Paraaortic lymph node (tissue), 1 donor: ENCODE measurements around a stretch of chr22.

- PRO-cap, result no peak
These were observed 4.0 kb downstream of the MN1 start for GRCh38 chr22:27797126-27798433.

DNA sequence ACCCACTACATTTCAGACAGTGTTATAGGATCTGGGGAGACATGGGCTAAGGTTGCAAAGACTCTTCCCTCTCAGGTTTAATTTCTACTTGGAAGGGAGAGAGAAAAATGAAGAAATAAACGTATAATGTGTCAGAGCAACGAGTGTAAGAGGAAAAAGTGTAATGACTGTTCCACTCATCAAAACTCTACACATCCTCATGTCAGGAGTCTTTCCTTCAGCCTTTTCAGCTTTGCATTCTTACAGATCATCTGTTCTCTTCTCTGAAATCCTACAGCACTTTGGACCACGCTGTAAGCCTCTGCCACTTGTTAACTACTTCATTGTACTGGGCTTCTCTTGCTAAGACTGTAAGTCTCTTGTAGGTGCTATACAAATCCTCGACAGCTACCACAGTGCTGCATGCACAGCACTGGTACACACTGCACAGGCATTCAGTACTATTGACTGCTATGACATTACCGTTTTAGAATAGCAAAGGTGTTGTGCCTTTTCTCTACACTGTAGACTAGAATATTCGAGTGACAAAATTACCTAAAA is 29.6 kb downstream of the PITPNB start:
- PRO-cap, result no peak

DNA sequence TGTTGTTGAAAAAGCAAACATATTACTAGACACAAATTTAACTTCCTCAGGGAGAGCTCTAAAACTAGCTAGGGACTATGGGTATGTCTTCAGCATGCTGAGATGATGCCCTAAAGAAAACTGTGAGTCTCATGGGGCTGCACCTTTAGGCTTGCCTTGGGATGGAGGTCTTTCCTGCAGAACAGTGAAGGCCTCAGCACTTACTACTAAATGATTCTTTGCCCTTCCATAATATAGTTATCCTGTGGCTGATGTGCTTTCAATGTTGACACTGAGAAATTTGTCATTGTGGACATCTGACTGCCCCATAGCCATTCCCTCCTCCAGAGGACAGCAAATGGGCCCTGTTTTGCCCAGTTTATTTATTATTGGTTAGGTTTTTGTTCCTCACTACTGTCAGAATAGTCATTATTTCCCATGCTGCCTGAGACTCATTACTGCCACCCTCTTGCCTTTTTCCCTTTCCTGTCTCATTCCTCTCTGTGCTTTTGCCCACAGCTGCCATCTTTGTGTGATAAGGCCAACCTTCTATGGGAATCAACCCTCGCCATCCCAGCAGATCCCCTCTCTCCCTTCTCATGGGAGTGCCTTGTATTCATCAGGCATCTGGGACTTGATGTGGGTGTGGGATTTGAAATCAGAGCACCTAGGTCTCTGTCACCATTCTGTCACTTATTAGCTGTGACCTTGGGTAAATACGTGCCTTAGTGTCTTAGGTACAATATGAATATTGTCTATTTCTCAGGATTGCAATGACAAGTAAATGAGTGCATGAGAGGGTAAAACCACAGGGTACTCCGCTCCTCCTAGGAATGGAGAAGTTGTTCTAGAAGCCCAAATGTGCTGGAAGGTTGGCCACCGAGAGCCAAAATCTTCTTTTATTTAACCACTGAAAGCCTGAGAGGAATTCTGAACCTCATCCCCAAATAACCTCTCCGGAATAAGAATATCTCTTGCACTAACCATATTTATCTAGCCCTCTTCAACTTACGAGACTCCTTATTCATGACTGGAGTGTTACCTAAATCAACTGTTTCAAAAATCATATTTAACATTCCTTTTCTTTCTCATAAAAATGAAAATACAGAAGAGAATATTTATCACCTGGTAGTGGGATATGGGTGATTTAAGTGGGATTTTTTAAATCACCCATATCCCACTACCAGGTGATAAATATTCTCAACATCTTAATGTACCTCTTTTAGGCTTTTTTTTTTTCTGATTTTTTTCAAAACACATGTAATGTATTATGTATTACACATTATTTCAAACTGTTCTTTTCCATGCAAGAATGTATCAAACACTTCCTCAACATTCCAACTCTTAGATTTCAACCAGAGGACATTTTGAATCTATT is 11.4 kb downstream of the PITPNB start:
- PRO-cap, result no peak

DNA sequence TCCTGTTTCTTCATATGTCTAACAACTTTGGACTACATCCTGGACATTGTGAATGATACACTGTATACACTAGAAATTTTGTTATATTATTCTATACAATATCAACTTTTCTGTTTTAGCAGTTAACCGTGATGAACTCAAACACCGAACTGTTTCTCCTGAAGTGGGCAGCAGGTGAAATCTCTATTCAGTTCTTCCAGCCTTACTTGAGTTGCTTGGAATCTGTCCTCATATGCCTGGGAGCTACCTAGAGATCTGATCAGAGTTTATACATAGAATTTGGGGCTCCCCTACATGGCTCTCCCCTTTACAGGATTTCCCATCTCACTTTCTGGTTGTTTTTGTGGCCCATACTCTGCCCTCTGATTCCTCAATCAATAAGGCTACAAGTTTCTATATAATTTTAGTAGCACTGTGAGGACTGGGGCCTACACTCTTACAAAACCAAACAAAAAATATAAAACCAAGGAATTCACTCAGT is 362.6 kb upstream of the PITPNB start:
- PRO-cap, result no peak

- PRO-cap, result unidirectional peak, minus-strand start at chr22:28443646
These were observed 236.1 kb downstream of the TTC28 start for GRCh38 chr22:28443433-28444012.

GRCh38 chr22:28629370-28630236 is 50.0 kb downstream of the TTC28 start:
- PRO-cap, result no peak

DNA sequence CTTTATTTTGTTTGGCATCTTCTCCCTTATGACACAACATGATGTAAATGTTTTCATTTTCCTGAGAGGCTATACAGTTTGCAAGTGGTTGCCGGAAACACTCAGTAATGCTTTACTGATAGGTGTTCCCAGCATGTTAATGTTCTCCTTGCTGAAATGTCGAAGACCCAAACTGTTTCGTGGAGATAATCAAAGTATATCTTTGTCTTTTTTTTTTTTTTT is 8.8 kb downstream of the HSCB start:
- PRO-cap, result bidirectional peak, plus-strand start at position 76 of the sequence, minus-strand start outside the sequence

GRCh38 chr22:28795608-28795916 is 23.1 kb downstream of the CCDC117 start:
- PRO-cap, result no peak

DNA sequence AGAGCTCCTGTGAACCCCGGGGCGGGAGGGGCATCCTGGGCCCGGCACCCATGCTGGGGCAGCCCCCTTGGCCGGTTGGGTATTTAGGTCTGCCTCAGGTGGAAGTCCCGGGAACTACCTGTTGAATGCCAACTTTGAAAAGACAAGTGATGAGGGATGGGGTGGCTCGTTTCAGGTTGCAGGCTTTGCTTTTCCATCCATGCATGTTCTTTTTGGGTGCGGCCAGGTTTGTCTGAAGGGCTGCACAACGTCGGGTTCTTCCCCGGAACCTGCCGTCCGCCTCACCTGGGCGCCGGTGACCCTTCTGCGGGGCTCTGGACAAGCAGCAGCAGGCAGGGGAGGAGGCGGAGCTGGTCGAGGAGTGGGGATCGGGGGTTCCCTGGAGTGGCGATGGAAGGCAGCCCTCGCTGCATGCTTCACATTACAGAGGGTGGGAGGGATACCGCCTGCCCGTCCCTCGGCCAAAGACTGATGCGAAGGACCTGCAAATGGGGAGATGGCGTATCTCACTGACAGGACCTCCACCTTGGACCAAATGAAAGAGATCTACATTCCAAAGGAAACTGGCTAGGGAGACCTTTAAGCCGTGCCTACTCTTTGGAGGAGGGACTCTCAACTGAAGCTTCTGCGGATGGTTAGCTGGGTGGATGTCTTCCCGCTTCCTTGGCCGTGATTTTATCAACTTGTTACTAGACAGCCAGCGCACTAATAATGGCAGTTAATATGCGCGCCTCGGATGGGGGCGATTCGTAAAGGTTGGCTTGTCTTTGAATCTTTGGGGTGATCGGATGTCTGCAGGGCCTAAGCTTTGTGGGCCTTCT is 1.1 kb downstream of the ZNRF3 start:
- PRO-cap, result no peak

DNA sequence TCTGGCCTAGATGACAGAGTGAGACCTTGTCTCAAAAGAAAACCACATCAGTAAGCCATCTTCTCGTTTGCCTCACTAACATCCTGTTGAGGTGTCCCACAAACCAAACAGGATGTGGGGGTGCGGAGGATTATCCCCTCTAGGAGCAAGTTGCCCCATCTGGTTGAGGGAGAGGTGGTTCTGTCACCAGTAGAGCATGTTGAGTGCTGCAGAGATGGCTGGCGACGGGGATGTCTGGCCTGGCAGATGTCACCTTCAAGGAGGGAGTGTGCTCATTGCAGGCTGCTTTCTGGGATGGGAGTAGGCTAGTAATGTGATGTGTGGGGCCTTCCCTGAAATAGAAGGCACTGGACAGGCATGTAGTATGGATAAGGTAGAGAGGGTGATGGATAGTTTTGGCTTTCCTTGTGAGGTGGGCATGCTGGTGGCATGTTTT is 72.5 kb downstream of the ZNRF3 start:
- PRO-cap, result no peak

GRCh38 chr22:28978173-28978726 is 83.4 kb downstream of the C22orf31 start:
- PRO-cap, result no peak

DNA sequence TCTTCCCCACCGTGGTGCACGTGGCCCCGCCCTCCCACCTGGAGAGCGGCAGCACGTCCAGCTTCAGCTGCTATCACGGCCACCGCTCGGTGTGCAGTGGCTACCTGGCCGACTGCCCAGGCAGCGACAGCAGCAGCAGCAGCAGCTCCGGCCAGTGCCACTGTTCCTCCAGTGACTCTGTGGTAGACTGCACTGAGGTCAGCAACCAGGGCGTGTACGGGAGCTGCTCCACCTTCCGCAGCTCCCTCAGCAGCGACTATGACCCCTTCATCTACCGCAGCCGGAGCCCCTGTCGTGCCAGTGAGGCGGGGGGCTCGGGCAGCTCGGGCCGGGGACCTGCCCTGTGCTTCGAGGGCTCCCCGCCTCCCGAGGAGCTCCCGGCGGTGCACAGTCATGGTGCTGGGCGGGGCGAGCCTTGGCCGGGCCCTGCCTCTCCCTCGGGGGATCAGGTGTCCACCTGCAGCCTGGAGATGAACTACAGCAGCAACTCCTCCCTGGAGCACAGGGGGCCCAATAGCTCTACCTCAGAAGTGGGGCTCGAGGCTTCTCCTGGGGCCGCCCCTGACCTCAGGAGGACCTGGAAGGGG is 11.8 kb downstream of the C22orf31 start:
- PRO-cap, result no peak

DNA sequence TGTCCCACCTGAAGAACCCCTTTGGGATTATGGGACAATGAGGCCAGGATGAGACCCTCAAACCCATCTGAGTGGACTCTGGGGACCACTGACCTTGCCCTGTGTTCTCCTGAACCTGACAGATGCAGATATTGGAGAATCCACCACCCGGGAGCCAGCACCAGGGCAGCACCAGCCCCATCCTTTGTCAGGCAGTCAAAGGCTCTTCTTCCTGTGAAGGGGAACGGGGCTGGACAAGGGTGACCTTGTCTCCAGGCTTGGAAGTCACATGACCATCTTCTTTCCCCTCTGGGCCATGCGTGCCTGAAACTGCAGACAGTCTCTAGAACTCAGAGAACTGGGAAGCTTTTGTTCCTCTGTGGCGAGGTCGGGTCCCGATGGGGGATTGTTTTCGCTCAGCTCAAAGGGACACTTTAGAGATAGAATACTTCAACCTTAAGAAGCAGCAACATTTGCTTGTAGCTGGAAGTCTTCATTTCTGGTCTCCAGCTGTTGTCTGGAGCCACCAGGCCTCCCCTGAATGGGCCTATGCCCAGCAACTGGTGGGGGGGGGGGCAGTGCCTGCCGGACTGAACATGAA is 55.9 kb upstream of the EMID1 start:
- PRO-cap, result no peak

GRCh38 chr22:29307962-29308824 is 1.7 kb downstream of the GAS2L1 start:
- PRO-cap, result no peak

DNA sequence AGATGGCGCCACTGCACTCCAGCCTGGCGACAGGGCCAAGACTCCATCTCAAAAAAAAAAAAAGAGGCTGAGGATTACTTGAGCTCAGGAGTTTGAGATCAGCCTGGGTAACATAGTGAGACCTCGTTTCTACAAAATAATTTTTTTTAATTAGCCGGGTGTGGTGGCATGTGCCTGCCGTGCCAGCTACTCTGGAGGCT is 24.9 kb downstream of the AP1B1 start:
- PRO-cap, result unidirectional peak, plus-strand start at position 57 of the sequence

DNA sequence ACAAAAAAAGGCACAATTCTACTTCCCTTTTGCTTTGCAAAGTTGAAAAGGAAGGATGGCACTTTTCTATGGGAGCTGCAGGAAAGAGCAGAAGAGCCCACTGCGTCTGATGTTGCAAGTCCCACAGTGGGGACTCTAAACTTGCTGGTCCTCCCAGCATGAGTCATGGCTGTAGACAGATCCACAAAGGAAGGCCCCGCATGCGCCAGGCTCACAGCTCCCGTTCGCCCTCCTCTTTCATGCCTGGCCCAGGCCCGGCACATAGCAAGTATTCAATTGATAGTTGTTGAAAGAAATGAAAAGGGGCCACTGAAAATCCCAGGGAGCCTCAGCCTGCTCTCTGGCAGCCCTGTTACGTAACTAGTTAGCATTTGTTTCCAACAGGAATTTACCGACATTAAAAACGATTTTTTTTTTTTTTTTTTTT is 18.9 kb downstream of the AP1B1 start:
- PRO-cap, result no peak

DNA sequence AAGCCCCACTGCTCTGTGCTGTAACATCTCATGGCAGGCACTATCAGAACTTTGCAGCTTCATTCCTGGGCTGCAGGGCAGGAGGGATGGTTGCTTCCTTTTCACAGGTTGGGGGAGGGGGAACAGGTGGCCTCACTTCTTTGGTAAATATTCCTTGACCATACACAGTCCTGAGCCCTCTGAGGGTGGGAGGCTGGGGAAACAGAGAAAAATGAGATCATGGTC is 1.0 kb downstream of the NIPSNAP1 start:
- PRO-cap, result no peak

DNA sequence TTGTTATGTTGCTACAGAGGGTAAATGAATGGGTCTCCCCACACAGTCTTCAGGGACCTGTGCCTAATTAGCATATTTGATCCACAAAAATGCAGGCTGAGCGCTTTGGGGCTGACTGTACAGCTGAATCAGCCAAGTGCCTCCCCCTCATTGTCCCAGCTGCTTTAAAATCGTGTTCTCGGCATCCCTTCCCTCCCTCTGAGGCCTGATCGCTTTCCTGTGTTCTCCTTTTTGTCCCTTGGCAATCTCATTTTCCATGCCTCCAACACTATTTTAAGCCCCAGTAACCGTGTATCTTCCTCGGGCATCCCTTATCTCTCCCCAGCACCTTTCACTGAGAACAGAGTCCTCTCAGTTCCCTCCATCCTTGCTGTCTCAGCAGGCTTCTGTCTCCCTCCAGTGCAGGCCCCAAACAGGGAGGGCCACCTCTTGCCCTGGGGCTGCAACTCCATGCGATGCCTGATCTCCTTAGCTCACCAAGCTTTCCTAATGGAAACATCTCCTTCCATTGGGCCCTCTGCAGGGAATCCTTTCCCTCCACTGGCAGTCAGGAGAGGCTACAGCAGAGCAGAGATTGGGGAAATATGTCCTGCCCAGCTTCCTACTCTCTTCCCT is 13.7 kb downstream of the UQCR10 start:
- PRO-cap, result no peak

DNA sequence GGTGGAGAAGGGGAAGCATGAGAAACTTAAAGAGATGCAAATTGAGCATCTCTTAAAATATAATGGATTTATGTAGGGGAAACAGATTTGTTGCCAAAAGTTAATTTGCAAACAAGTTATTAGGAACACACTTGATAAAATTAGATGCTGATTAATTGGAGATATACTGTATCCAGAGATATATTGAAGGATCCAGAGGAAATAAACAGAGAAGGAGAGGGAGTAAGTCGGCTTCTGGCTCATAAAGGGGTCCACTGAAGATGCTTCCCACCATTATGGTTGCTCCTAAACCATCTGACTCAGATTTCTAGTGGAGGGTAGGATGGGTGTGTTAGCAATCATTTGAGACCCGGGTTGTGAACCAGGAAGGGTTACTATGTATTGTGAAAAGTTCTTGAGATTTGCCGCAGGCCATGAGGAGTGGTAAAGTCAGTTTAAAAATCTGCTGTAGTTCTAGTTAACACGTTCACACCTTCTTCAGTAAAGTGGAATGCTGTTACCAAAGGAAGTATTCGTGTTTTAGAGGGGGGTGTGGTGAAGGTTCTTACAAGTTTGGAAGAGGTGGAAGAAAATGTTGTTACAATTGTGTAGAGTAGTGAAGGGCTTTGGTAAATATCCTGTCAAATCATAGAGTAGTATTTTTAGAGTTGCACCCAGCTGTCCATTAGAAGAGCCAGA is 2.5 kb downstream of the MTMR3 start:
- PRO-cap, result no peak

DNA sequence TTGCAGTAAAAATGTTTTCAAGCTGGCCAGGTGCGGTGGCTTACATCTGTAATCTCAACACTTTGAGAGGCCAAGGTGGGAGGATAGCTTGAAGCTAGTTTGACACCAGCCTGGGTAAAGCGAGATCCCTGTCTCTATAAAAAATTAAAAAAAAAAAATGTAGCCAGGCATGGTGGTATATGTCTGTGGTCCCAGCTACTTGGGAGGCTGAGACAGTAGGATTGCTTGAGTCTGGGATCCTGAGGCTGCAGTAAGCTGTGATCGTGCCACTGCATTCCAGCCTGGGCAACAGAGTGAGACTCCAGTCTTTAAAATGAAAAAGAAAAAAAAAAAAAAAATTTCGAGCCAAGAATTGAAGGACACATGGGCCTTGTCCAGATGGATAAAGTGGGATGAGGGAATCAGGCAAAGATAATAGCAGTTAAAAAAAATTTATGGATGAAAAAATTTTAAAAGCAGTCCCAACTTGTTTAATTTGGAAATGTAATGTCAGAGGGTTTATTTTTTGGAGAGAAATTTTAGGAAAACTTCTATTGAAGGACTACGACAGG is 62.5 kb downstream of the MTMR3 start:
- PRO-cap, result no peak